AG10803 (cell line): ENCODE data around the genes C5orf63 and SLC27A6.

GRCh38 chr5:127072857-127073664 lies at the start of gene C5orf63:
TSS of gene C5orf63 (minus strand) at chr5:127073502.
- RRBS: no CpG with 5 or more reads among the region's 49 CpGs

GRCh38 chr5:127410323-127410865 lies 107.0 kb upstream of the PRRC1 start:
- RRBS: no CpG with 5 or more reads among the region's 14 CpGs

GRCh38 chr5:127752374-127753427 lies 49.5 kb downstream of the CCDC192 start:
- RRBS: no CpG with 5 or more reads among the region's 35 CpGs

DNA sequence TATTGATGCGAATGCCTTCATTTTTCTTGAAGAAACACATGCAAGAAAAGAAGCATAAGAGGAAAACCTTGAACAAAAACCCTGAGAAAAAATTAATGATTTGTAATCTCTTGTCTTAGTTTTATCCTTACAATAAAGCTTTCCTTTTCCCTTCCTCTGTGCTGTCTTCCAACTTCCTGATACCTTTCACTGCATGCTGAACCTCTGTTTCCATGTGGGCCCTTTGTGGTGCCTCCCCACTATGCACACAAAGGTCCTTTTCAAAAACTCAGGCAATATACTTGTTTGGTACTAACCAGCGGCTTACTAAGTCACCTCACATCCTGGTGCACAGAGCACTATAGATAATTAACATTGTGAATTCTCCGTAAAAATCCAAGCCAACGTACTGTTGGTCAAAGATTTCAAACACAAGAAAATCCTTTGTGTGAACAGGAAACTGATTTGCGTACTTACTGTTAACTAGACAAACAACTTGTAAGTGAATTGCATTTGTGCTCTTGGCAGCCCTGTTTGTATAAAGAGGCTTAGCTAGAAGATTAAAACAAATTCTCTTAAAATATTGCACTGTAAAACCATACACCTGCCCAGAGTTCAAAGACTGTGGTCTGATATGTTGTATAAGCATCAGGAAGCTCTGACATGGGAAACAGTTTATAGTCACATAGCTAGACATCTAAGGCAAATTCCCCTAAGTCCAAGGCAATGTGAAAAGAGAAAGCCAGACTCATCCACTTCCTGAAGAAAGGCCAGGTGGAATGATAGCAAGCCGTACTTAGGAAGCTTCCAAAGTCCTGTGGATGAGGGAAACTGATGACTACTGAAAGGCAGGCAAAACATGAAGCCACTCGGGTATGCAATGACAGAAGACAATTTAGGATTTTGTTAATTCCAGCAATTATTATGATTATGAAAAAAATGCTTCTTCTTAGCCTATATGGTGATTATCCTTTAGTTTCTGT lies 125.1 kb upstream of the SLC12A2 start:
- RRBS: no CpG with 5 or more reads among the region's 7 CpGs

DNA sequence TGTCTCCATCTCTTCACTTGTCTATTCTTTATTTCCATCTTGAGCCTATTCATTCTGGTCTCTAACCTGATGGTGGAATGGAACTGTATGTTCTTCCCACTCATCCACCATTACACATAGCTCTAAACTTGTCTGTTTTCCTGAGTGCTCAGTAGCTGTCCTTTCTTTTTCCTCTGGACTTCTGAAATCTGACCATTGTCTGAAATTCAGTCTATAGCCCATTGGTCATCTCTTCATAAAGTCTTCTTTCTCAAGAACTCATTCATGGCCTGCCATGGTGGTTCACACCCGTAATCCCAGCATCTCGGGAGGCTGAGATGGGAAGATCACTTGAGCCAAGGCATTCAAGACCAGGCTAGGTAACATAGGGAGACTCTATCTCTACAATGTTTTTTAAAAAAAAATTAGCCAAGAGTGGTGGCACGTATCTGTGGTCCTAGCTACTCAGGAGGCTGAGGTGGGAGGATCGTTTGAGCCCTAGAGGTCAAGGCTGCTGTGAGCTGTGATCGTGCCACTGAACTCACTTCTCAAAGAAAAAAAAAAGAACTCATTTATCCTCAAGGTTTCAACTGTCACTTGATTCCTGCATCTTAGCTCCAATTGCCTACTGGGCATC lies 29.2 kb upstream of the SLC12A2 start:
- RRBS: no CpG with 5 or more reads among the region's 5 CpGs

DNA sequence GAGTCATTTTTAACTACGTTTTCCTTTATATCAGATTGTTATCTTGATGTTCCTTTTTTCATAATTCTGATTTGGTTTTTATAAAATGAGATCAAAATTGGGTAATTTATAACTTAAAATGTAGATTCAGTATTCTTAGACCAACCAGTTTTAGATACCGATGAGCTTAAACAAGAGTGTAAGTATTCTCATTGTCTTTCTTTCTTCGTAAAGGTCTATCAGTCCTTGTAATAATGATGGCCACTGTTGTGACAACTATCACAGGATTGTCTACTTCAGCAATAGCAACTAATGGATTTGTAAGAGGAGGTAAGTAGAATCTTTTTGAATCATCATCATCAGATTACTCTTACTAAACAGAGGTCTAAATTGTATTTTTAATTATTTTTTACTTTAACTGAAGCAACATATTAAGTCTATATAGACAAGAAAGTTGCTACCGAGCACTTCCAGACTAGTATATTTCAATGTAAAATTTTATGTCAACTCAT lies 30.9 kb downstream of the SLC12A2 start:
- RRBS: no CpG with 5 or more reads among the region's 4 CpGs

GRCh38 chr5:128920626-128921370 lies 44.5 kb upstream of the SLC27A6 start:
- RRBS: no CpG with 5 or more reads among the region's 2 CpGs

DNA sequence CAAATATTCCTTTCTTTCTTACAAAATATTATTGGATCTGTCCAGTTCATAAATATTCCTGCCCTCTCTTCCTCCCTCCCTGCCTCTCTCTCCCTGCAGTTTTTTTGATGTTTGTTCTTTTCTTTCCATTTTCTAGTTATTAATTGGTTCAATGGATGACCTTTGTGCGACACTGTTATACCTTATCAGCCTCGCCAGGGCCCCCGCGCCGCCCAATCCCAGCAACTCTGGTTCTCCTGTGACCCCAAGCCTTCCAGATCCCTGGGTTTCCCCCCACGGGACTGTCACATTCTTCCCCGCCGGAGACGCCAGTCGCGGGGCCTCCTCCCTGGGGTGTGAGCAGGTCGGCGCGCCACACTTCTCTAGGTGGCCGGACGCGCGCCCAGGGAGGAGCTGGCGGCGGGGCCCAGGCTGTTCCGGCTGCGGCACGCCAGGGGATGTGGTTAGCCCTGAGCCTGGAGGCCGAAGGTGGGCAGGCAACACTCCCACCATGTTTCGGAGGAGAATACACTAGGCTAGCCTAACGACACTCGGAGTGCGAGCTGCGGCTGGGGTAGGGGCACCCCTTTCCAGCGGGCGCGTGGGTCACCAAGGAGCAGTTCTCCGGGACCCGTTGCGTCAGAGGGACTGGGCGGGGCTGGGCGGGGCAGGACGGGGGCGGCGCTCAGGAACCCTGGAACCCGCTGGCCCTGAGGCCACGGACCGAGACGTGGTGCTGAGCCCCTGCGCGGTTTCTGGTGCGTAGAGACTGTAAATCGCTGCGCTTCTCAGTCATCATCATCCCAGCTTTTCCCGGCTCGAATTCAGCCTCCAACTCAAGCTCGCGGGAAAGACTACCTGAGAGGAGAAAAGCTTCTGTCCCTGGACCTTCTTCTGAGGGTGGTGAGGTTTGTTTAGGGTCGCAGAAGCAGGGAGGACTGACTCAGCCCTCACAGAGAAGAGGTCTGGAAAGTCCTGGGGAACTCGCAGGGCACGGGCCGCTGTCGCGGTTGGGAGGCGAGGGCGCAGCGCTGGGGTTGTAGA lies at the start of gene SLC27A6:
Gene SLC27A6 (plus strand): TSS at position 678 of the 1,023 bp plus-strand sequence.
- RRBS: 4% methylated on average over 14 of the region's 62 CpGs

- RRBS: no CpG with 5 or more reads among the region's 19 CpGs
Observed at GRCh38 chr5:129906252-129906881, 2.1 kb downstream of the CHSY3 start.

DNA sequence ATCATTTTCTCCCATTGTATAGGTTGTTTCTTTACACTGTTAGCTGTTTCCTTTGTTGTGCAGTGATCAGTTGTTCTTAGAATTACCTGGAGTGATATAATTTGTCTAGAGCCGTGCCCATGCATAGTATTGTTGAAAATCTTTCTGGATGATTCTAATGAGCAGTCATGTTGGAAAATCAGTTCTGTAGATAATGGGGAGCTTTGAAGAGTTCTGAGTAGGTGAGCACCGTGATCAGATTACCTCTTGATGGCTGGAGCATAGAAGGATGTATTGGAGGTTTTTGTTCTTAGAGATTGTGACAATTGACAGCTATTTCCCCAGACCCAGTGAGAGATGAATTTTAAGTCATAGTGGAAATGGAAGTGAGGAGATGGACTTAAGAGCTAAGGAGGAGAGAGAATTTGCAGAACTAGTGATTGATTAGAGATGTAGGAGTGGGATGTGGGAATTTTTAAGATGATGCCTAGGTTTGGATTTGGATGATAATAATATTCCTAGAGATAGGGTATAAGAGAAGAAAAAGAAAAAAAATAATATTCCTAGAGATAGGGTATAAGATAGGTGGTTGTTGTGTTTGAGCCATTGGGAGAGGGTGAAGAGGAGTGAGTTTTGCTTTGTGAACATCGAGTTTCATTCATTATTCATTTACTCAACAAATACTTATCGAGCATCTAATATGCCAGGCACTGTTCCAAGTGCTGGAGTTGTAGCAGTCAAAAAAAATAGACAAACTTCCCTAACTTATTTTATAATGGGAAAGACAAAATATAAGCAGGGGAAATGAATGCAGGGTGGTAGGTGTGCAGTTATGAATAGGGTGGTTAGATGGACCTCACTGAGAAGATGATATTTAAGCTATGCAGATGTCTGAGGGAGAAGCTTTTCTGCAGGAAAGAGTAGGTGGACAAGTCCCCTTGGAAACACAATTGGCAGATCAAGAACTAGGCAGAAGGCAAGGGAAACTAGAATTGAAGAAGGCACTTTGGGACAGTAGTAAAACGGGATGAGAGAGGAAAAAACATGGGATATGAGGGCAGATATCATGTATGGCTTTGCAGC lies 18.8 kb downstream of the CHSY3 start:
- RRBS: no CpG with 5 or more reads among the region's 5 CpGs

GRCh38 chr5:130817643-130818047 lies 347.4 kb downstream of the HINT1 start:
- RRBS: no CpG with 5 or more reads among the region's 17 CpGs

GRCh38 chr5:131277659-131278217 lies 13.9 kb downstream of the CDC42SE2 start:
- RRBS: no CpG with 5 or more reads among the region's 2 CpGs

- RRBS: no CpG with 5 or more reads among the region's 5 CpGs
Observed at GRCh38 chr5:131746972-131747657, 49.7 kb downstream of the FNIP1 start.

DNA sequence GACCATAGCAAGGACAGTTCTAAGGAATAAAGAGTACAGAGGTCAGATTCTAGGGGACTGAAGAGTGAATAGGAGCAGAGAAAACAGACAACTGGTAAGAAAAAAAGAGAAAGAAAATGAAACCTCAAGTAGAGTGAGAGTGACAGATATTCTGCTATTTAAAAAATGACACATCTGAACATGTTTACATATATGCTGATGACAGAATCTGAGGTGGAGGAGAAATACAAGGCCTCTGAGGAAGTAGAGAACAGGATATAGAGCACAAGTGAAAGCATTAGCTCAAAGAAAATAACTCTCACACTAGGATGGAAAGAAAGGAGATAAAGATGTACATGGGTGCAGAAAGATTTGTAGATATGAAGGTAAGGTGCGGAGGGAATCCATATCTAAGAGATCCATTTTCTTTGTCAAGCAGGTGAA lies 49.1 kb downstream of the FNIP1 start:
- RRBS: no CpG with 5 or more reads among the region's 1 CpG

DNA sequence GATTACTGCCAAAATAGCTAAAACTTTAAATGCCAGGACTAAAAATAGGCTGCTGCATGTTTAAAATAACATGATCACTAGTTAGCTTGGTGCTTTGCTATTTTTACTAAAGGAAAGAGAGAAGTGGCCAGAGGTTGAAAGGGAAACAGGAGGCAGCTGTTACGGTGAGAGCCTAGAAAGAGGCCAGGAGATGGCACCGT lies 14.0 kb upstream of the FNIP1 start:
- RRBS: no CpG with 5 or more reads among the region's 2 CpGs

DNA sequence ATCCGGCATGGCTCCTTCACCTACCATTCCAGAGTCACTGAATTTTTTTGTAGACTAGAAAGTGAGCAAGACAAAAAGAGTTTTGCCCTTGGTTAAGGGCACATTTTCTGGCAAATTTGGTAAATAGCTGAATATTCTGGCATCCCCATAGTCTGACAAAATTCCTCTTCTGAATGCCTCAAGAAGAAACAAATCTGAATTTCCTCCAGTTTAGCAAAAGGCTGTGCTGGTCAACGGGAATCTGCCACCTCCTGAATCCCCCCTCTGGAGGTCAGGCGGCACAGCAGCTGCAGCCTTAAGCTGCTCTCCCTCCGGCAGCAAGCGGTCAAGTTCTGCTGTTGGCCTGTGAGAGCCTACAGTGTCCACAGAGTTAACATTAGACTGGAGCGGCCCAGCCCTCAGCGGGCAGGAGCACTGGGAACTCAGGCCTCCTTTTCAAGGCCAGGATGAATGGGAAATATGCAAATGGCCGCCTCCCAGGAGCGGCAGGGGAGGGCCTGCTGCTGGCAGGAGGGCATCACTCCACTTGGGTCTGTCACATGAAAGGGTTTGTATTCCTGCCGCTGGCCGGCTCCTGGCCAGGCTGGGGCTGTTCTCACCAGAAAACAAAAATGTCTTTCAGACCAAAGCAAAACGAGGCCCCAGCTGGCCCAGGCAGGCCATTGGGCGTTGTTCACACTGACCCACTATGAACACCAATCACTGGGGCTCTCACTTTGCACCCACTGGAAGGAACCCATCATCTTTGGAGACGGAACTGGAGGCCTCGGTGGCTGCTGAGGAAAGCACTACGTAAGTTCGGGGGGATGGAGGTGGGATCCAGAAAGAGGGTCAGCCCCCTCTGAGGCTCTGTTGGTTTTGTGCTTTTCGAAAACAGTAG lies 8.2 kb downstream of the ACSL6 start:
- RRBS: no CpG with 5 or more reads among the region's 18 CpGs

GRCh38 chr5:132056274-132056591 lies 4.2 kb upstream of the IL3 start:
- RRBS: 37% methylated on average over 2 of the region's 3 CpGs

DNA sequence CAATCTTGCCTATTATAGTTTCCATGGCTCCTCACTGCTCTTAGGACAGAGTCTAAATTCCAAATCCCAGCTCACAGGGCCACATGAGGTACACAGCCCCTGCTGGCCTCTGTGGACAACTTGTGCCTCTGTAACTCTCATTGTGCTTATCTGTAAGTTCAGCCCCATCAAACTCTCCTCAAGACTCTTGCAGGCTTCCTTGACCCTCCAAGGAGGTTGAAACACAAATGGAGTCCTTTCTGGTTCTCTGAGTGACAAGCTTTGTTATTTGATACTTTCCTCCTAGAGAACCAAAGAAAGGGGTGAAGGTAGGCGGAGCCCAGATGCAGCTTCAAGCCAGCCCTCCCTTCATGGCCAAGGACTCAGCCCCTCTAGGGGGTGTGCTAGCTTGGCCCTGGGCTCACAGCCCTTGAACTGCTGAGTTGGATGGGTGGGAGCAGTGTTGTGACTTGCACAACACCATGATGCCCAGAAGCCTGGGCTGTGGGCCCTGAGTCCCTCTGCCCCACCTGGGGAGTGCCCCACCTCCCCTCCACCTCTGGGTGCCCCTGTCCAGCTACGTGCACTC lies 15.8 kb upstream of the SLC22A4 start:
- RRBS: no CpG with 5 or more reads among the region's 2 CpGs

GRCh38 chr5:132388137-132388898 lies 18.8 kb downstream of the SLC22A5 start:
- RRBS: no CpG with 5 or more reads among the region's 6 CpGs

DNA sequence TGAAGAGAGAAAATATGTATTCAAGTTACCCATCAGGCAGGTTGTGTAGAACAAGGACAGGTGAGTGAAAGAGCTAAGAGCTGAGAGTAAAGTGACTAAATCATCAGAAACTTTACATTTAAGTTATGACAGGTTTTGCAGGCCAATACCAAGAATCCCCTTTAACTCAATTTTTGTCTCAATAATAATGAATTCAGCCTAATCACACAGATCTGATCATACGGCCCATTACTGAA lies 42.3 kb downstream of the SLC22A5 start:
- RRBS: no CpG with 5 or more reads among the region's 1 CpG